Frontal cortex (tissue), 2 donors: ENCODE results near the genes XRN2, CD93 and NAPB.

DNA sequence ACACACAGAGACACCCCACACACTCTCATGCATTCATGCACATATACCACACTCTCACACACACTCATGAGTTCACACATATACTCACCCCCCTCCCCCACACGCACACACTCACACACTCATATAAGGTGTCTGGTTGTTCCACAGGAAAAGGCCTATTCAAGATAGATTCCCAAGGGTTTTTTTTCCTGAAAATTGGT lies 145.1 kb downstream of the CFAP61 start:
- RAMPAGE, long total RNA, result no peak

DNA sequence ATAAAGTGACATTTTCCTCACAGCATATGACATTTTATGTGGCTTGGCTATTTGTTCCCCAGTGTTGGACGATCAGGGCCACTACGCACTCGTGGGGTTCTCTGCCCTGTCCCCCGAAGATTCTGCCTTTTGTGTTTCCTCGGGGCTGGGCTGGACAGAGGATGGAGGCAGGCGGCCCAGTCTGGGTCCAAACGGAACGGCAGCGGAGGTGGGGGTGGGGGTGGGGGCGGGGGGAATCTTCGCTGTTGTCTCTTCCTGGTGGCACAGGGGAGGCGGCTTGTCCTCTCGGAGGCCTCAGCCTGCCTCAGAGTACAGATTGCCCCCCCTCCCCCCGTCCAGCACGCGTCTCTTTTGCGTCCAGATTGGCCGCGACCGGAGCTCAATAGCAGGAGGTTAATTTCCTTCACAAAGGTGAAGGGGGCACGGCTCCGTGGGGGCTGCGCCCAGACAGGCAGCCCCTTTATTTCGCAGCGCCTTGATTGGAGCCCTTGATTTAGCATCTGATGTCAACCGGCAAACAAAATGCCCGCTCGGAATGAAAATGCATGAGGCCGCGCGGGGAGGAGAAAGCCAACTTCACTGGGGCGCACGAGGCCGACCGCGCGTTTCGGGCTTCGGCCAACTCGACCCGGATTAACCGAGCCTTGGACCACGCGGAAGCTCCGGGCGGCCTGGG lies 1.3 kb upstream of the INSM1 start:
- RAMPAGE, long total RNA, result no peak

DNA sequence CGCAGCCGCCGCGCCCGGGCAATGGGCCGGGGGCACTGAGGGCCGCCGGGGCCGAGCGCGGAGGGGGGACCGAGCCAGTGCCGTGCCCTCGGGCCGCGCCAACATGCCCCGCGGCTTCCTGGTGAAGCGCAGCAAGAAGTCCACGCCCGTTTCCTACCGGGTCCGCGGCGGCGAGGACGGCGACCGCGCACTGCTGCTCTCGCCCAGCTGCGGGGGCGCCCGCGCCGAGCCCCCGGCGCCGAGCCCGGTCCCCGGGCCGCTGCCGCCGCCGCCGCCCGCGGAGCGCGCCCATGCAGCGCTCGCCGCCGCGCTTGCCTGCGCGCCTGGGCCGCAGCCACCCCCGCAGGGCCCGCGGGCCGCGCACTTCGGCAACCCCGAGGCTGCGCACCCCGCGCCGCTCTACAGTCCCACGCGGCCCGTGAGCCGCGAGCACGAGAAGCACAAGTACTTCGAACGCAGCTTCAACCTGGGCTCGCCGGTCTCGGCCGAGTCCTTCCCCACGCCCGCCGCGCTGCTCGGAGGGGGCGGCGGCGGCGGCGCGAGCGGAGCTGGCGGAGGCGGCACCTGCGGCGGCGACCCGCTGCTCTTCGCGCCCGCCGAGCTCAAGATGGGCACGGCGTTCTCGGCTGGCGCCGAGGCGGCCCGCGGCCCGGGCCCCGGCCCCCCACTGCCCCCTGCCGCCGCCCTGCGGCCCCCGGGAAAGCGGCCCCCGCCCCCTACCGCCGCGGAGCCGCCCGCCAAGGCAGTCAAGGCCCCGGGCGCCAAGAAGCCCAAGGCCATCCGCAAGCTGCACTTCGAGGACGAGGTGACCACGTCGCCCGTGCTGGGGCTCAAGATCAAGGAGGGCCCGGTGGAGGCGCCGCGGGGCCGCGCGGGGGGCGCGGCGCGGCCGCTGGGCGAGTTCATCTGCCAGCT lies 518 bp downstream of the INSM1 start:
- RAMPAGE, long total RNA, result no peak

DNA sequence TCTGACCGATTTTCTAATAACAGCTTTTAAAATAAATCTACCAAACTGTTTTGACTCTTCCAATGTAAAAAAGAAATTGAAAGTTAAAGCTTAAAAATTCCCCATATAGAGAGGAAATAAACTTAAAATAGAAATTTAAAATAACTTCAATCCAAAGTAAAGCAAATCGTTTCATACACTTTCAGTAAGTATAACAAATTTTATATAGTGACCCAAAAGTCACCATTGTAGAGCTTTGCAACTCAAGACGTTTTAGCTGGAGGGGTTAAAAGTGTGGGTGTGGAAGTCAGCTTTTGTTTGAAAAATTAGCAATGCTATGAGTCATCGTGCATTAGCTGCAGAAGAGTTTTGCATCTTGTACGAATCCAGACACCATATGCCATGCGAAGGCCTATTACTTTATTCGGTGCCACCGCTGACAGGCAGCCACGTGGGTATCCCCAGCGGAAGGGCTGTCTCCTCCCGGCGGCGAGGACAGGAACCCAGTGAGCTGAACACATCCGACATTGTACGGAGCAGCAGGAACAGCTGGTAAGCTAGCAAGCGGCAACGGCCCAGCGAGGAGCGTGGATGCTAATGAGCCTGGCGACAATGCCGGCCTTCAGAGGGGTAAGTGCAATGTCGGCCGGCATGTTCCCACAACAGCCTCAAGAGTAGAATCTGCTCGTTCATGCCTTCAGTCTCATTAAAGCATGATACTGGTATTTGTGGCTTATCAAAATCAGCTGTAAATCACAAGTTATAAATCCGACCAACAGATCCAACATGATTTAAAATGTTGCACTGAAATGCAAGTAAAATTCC lies 84.4 kb downstream of the INSM1 start:
- RAMPAGE, long total RNA, result no peak

GRCh38 chr20:20463917-20464535 lies 96.1 kb downstream of the INSM1 start:
- RAMPAGE, long total RNA, result no peak

DNA sequence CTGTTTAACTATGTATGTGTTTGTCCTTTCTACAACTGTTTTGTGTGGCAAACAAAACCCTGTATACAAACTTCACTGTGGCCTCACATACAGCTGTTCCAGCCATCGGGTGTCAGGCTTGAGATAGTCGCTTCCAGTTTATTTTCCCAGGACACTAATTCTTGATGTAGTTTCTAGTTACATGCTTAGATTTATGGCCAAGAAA lies 64.0 kb downstream of the KIZ start:
- RAMPAGE, long total RNA, result no peak

GRCh38 chr20:21191704-21192246 lies 65.9 kb downstream of the KIZ start:
- RAMPAGE, long total RNA, result no peak

GRCh38 chr20:21303089-21303924 lies at the start of gene XRN2:
TSS of gene XRN2 (plus strand) at chr20:21303331.
- RAMPAGE, long total RNA, result no peak

GRCh38 chr20:22402828-22403569 lies 181.4 kb downstream of the FOXA2 start:
- RAMPAGE, long total RNA, result no peak

DNA sequence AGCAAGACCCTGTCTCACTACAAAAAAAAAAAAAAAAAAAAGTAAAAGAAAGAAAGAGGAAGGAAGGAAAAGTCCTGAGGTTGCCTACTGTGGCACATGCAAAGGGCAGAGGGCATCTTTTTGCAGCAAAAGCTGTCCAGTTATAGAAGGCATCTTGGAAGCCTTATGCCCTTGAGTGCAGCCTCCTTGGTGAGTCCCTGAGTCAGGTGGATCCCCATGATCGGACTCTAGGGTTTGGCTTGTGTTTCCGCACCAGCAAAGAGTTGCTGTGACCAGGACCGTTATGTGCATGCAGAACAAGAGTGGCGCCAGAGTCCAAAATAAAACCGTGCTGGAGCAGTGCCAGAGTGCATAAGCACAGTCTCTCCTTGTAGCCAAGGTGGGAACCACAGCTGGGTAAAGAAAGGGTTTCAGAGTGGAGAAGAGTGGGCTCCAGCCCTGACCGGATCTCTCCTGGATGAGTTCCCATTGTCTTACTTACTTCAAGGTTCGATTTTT lies 58.6 kb downstream of the FOXA2 start:
- RAMPAGE, long total RNA, result no peak

GRCh38 chr20:22567778-22568709 lies 16.3 kb downstream of the FOXA2 start:
- RAMPAGE, long total RNA, result no peak

- RAMPAGE, long total RNA, result no peak
Observed at GRCh38 chr20:22578715-22579621, 5.4 kb downstream of the FOXA2 start.

DNA sequence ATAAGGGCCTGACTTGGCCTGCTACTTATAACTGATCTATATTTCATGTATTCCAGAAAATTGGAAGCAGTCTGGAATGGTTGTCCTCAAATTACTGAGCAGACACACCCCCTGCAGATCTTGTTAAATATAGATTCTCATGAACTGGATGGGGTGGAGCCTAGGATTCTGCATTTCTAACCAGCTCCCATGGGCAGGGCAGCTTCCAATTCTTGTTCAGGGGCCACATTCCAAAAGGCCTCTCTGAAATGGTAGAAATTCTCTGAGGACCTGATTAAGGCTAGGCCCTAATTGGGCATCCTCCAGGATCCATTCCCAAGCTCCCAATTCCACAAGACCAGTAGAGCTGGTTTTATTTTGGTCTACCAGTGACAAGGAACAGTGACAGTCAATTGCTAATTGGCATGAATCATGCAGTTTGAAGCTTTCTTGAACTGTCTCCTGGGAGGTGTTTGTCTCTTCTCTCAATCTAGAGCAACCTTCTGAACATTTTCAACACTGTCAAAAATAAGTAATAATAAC lies 3.1 kb downstream of the THBD start:
- RAMPAGE, long total RNA, result no peak

DNA sequence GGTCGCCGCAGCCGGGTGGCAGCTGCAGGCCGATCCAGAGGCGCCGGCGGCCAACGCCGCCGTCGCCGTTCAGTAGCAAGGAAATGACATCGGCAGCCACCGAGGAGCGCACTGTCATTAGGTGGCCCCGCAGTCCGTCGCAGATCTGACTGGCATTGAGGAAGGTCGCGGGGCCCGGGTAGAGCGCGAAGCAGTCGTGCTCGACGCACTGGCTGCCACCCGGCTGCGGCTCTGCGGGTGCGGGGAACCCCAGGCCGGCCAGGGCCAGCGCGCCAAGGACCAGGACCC lies 318 bp downstream of the THBD start:
- RAMPAGE, long total RNA, result no peak

DNA sequence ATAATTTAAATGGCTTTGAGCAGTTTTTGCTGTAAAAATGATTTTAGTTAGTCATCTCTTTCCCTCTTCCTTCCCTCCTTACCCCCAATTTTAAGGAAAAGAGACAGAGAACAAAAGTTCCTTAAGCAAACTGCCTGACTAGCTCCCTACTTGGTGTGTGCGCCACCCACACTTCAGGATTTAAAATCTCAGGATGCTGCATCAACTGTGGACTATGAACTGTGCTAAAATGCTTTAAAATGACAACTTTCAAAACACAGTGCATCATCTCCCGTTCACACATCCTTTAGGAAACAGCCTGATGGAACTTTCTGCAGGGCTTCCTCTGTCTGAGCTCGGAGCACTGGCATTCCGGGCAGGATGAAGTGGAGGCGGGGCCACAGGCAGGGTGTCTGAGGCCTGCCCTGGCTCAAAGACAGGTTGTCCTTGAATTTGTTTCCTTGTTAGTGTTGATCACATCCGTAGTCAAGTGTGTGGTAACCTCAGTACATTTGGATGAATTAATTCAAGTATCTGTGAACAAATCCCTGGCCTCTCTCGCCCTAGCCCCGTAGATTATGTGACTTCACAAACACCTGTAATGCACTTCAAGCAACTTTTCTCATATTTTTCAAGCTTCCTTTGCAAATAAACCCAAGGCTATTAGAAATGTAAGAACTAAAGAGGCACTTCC lies 3.3 kb downstream of the CD93 start:
- RAMPAGE, long total RNA, result no peak

GRCh38 chr20:23086161-23086706 lies at the start of gene CD93:
TSS of gene CD93 (minus strand) at chr20:23086324.
- RAMPAGE, long total RNA, result no peak

GRCh38 chr20:23092649-23093304 lies 6.7 kb upstream of the CD93 start:
- RAMPAGE, long total RNA, result no peak

- RAMPAGE, long total RNA, result no peak
Observed at GRCh38 chr20:23116112-23116711, 30.1 kb upstream of the CD93 start.

DNA sequence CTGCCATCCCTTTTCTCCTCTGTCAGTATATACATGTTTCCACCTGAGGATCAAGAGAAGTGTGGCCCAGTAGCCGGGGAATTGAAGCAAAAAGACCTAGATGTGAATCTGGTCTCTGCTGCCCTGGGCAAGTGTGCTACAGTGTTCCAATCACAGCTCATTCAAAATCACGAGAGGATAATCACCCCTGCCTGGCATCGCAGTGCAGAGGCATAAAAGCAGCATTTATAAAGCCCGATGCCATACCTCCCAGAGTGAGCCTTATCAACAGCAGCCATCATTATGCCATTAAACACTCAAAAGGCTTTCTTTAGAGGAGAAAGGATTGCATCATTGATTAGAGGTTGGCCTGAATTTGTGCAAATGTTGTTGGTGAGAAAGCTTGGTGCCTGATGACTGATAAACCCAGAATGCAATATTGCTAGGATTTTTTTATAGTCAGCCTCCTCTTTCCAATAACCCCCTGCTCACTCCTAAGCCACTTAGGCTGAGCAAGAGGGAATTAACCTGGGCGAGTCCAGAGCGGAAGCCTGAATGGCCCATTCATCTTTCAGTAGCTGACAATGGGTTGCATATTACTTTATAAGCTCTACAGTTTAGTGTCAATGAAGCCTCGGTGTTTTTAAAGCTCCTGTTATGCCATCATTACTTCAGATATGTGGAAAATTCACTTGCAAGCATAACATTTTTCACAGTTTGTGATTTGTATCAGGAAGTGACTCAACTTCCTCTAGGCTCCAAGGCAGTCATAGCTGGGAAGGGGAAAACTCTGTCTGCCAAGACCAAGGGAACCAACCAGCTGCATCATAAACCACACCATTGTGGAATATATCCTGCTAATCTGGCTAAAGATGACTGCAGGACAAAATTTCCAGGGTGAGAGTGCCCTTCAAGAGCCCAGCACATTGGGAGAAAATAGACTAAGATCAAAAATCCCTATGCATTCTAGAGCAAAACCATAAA lies 92.4 kb upstream of the NXT1 start:
- RAMPAGE, long total RNA, result no peak

DNA sequence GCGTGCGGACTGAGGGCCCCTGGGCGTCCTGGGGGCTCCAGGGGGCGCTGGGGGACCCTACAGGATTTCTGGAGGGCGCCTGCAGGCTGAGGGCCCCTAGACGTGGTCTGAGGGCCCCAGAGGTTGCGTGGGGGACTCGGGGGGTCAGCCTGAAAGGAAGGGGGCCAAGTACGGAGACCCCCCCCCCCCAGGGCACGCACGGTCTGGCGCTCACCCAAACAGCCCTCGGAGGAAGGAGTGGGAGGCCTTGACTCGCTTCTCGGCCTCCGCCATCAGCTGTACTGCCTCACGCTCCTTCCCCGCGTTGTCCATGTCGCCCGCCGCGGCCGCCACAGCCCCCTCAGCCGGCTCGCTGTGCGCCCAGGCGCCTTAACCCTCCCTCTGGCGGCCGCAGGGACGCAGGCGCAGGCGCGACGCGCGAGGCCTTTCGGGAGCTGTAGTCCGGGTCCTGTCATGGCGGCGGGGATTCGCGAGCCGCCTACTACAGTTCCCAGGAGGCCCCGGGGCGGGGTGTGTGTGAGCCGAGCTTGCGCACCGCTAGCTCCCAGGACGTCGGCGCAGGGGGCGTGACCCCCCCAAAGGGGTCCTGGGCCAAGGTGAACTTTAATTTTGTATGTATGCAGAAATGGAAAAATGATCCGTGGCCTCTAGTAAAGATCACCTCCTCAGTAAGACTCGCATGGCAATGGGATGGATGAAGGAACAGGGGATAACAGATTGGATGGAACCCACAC lies at the start of gene NAPB:
NAPB (minus strand) TSS at position 398 of the 734 bp plus-strand sequence.
- RAMPAGE, long total RNA, result start-site peak on the minus strand centred at position 364 of the sequence, 45 bp wide, 622 and 22 reads in 2 replicates